ENCODE results near the genes BTBD9 and SAYSD1.

GRCh38 chr6:37925797-37926282 is 106.3 kb downstream of the ZFAND3 start:
- RRBS = no CpG with 5 or more reads among the region's 3 CpGs

- RRBS = no CpG with 5 or more reads among the region's 6 CpGs
Measured at GRCh38 chr6:38111915-38112341, 292.4 kb downstream of the ZFAND3 start.

DNA sequence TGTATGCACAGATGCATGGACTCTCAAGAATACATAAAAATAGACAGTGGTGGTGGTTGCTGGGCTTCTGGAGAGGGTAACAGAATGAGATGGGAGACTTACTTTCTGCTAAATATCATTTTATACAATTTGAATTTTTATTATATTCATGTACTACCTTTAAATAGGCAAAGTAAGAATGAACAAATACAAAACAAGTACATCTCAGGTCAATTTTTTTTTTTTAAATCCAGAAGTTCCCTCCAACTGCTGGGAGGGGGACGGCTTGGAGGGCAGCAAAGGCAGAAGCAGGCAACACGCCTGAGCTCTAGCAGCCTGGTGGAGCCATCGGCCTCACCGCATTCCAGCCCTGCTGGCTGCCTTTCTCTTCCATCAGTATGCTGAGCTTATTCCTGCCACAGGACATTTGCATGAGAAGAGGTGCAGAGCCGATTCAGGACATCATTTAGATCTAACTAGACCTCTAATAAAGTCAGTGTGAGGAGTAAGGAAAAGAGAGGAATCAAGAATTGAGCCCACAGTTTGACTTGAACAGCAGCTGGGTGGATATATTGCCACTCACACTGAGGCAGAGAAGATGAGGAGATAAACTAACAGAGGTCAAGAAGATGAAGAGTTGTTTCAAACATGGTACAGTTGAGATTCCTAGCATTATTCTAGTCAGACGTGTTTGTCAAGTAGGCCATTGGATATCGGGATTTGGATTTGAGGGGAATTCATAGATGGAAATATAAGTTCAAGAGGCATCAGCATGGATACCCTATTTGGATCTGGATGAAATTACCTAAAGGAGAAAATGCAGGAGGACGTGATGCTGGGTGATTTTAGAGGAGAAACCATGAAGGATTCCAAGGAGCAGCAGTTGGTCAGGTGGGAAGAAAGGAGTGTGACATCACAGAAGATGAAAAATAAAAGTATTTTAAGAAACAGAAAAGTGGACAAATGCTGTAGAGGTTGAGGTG is 319.0 kb downstream of the ZFAND3 start:
- RRBS = no CpG with 5 or more reads among the region's 8 CpGs

DNA sequence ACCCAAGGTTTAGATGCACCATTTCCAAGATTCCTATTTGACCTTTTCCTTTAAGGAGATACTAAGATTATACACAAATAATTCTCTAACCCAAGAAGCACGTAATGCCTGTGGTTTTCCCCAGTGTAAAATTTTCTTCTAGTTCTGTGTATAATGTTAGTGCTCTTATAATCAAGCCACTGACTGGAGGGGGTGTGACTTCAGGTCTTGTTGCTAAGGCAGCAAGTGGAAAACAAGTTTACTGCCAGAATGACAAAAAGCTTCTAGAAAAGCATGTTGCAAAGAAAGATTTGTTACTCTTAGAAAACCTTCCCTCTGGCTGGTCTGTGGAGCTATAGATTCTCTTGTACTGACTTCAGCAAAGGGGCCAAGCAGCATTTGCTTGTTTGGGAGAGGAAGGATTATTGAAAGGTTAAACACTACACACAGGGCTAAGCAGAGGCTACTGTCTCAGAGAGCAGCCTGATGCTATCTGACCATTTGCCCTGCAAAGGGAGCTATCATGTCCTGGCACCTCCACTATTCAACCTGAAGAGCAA is 288.8 kb downstream of the BTBD9 start:
- RRBS = no CpG with 5 or more reads among the region's 1 CpG

DNA sequence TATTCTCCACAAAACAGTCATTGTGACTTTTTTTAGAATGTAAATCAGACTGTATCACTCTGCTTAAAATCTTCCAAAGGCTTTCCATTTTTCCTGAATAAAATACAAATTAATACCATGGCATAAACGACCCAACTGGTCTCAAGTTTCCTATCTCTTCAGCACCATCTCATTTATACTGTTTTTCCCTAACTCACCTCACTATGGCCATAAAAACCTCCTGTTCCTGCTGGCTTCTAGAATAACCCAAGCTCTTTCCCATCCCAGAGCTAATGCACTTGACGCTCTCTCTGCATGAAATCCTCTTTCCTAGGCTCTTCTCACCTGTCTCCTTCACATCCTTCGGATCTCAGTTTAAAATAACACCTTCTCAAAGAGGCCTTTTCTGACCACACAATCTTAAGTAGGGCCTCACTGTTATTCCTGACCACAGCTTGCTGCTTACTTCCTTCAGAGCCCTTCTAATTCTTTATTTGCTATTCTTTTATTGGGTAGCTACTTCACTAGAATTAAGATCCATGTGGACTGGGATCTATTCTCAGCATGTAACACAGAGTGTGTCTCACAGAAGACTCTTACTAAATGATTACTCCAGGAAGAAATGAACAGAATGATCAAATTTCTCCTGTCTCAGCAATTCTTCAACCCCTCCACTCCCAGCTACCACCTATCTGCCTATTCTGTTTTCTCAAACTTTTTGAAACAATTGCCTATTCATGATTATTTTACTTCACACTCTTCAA is 132.8 kb downstream of the BTBD9 start:
- RRBS = no CpG with 5 or more reads among the region's 3 CpGs

DNA sequence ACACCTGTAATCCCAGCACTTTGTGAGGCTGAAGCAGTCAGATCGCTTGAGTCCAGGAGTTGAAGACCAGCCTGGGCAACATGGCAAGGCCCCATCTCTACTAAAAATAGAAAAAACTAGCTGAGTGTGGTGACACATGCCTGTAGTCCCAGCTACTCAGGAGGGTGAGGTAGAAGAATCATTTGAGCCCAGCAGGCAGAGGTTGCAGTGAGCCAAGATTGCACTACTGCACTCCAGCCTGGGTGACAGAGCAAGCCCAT is 68.1 kb downstream of the BTBD9 start:
- RRBS = no CpG with 5 or more reads among the region's 1 CpG

- RRBS = 2% methylated on average over 31 of the region's 101 CpGs
Measured at GRCh38 chr6:38639444-38640512, at the start of gene BTBD9. BTBD9 (minus strand) TSS chr6:38639929.

GRCh38 chr6:38713509-38714263 is 1.4 kb upstream of the DNAH8 start:
- RRBS = no CpG with 5 or more reads among the region's 7 CpGs

DNA sequence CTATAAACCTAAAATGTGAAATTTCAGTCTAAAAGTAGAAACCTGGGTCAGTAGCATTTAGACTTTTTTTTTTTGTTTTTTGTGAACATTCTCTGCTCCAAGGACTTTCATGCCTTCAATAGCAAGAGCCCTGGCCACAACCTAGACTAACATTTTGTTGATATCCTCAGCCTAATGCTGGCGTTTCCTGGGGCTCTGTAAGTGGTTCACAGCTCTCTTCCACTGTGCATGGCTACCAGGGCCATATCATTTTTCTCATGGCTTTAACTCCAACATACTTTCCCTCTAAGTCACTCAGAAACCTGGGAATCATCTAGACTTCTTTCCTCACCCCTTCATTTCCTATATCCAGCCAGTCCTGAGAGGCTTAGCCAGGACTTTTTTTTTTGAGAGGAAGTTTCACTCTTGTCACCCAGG is 76.6 kb downstream of the DNAH8 start:
- RRBS = no CpG with 5 or more reads among the region's 1 CpG

- RRBS = 1% methylated on average over 12 of the region's 72 CpGs
Measured at GRCh38 chr6:39114224-39115357, at the start of gene SAYSD1. SAYSD1 (minus strand) TSS chr6:39115186.

- RRBS = no CpG with 5 or more reads among the region's 10 CpGs
Measured at GRCh38 chr6:39143568-39143983, 28.6 kb upstream of the SAYSD1 start.

- RRBS = 100% methylated on average over 1 of the region's 7 CpGs
Measured at GRCh38 chr6:39212499-39213006, 16.7 kb downstream of the KCNK5 start.

DNA sequence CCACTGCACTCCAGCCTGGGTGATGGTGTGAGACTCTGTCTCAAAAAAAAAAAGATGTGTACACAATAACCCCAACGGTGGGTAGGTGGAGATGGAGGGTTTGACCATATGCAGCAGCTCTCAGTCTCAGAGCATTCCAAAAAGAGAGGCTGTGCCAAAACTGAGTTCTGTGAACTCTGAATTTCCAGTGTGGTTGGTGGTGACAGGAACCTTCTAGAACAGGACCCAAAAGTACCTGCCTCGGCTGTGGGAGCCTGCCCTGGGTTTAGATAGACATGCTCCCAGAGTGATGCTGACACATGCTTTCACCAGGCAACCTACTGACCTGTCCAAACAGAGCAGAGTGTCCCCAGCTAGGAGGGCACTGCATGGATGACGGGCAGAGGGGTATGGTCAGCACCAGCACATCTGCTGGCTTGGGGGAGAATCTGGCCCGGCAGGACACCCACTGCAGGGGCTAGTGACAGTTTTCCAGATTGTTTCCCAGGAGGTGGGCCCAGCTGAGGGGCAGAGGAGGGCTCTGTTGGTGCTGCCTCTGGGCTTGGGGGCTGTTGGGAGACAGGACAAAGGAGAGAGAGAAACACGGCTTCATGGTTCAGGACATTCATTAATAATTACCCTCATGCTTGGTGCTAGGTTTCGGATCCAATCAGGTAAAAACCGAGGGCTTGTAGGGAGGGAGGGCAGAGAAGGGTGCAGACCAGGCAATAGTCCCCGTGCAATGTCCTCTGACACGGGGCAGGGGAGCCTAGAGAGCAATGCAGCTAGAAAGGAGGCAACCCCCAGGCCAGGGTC is 15.1 kb downstream of the KCNK5 start:
- RRBS = no CpG with 5 or more reads among the region's 9 CpGs

GRCh38 chr6:39243859-39244225 is 14.6 kb upstream of the KCNK5 start:
- RRBS = no CpG with 5 or more reads among the region's 9 CpGs

GRCh38 chr6:39749203-39749666 is 24.0 kb upstream of the KIF6 start:
- RRBS = no CpG with 5 or more reads among the region's 6 CpGs

DNA sequence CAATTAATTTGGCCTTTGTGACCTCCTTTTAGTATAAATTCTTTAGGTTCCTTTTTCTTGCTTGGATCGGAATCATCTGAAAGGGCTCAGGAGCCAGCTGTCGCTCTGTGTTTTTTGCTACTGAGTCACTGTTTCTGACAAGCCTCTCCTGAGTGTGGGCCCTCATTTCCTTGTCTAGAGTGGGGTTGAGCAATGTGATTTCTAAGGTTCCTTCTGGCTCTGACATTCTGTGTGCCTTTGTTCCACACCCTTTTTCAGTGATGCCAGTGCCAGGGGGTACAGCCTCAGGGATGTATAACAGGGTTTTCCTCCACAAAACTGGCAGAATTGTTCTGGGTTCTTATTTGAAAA is 26.5 kb downstream of the DAAM2 start:
- RRBS = no CpG with 5 or more reads among the region's 2 CpGs

DNA sequence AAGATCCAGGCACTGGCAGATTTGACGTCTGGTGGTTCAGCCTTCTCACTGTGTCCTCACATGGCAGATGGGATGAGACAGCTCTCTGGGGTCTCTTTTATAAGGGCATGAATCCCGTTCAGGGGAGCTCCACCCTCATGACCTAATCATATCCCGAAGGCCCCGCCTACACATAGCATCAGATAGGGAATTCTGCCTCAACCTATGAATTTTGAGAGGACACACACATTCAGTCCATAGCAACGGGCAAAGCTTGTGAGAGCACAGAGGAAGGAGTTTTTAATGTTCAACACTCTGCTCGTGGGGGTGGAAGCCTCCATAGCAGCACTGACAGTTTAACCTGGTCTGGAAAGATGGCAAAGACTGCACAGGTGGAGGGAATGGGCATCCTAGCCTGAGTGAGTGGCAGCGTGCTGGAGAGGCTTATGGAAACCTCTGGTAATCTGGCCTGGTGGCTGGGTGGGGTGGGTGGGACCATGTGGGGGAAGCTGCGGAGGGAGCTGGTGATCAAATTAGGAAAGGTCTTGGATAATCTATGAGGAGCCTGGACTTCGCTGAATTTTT is 27.6 kb downstream of the DAAM2 start:
- RRBS = no CpG with 5 or more reads among the region's 9 CpGs

- RRBS = no CpG with 5 or more reads among the region's 2 CpGs
Measured at GRCh38 chr6:40298541-40298819, 288.7 kb downstream of the LRFN2 start.

DNA sequence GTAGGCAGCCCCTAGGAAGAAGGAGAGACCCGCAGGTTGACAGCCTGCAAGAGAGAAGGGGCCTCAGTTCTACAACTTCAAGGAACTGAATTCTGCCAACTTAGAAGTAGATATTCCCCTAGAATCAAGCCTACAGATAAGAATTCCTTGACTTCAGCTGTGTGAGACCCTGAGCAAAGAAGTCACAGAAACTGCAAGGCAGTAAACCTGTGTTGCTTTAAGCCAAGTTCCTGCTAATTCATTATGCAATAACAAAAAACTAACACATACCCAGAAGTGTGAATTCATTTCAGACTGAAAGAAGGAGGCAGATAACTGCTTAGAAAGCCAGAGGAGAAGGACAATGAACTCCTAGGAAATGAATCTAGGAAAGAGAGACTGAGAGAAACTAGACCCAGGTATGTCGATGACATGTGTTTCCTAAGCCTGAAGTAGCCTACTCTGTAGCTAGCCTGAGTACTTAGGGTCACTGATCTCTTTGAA is 131.1 kb downstream of the LRFN2 start:
- RRBS = no CpG with 5 or more reads among the region's 2 CpGs

GRCh38 chr6:40743422-40743849 is 156.3 kb upstream of the LRFN2 start:
- RRBS = no CpG with 5 or more reads among the region's 7 CpGs

Measured in brain (tissue), 1 donor.